Glomerular endothelial cell (primary cell): ENCODE measurements around a stretch of chr10.

GRCh38 chr10:78277691-78278198 lies 244.1 kb downstream of the RPS24 start:
- RAMPAGE, long total RNA, result no peak

DNA sequence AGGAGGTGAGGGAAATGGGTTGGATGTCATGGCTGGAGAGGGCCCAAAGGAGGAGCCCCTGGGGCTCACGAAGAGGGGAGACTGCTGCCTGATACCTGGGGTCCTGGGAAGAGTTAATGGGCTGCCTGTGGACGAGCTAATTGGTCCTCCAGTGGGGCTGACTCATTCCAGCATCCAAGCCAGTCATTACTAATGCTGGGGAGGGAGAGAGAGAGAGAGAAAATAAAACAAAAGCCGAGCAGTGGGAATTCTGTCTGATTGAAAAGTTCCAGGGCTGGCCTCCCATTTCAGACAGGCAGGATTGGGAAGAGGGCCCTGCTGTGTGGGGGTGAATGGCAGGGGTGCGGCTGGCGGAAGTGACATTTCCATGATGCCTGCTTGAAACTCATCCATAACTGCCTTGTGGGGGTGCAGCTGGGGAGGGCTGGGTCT lies 297.8 kb downstream of the RPS24 start:
- RAMPAGE, long total RNA, result no peak

DNA sequence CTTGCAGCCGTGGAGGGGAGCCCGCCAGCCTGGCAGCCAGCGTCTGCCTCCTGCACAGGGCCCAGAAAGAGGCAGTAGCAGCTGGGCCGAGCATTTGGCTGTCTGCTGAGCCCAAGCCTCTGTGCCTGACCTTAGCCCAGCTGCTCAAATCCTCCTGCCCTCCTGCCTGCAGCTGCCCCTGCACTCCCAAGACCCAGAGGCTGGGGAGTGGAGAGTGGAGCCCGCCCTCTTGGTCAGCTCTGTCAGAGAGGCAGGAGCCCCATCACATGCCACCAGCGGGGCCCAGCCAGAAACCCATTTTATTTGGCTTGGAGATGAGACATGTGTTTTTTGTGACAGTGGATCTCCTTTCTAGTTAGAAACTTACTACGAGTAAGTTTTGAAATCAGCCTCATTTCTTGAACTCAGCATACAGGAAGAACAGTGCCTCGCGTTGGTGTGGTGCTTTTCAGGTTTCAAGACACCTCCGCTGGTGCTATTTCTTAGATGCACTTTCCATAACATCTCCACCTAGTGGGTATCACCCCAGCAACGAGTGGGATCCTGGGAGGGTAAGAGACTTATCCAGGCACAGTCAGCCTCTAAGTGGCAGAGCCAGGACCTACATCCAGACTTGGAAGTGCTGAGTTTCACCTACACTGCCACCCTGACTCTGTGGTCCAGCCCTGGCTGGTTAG lies 477.1 kb downstream of the RPS24 start:
- RAMPAGE, long total RNA, result no peak

DNA sequence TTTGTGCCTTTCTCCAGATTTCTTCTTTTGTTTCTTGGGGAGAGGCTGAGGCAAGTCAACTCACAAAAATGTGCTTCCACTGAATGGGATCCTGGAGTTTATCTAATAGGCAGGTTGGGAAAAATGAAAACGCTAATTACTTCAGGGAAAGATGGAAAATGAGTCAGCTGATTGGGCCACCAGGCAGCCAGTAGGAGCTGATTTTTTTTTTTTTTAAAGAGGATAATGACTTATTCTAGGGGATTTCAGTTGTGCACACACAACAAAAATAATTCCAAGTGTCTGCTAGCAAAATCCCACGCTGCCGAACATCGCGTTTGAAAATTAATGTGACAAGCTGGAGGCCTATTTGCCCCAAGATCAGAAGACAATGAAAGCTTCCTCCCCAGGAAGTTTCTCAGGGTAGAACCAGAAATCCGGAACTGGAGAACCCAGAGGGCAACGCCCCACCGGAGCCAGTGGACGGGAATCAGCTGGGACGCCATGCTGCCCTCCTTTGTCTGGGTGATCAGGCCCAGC lies 412.7 kb upstream of the ZMIZ1 start:
- RAMPAGE, long total RNA, result no peak

GRCh38 chr10:78693999-78694290 lies 374.8 kb upstream of the ZMIZ1 start:
- RAMPAGE, long total RNA, result no peak

DNA sequence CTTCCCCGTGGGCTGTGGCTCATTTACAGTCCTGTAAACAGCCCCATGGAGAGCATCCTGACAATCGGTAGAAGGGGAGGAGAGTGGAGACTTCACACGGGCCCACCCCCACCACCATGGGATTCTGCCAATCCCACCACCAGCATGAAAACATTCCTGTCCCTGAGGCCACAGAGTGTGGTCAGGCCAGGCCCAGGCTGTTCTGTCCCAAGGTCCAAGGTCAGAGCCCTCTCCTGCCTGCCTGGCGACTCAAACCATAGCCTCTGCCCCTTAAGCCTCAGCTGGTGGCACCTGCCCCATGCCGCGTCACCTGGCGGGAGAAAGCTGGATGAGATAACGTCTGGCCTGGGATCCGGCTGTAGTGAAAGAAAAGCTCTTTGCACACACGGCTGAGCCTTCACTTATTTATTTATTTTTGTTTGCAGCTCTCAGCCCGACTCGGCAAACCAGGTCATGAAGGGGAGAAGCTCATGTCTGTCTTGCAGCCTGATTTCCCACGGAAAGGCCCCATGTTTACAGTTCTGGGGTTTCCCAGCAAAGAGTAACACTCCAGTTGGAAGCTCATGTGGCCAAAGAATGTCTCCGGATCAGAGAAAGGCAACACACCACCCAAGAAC lies 293.6 kb upstream of the ZMIZ1 start:
- RAMPAGE, long total RNA, result no peak

DNA sequence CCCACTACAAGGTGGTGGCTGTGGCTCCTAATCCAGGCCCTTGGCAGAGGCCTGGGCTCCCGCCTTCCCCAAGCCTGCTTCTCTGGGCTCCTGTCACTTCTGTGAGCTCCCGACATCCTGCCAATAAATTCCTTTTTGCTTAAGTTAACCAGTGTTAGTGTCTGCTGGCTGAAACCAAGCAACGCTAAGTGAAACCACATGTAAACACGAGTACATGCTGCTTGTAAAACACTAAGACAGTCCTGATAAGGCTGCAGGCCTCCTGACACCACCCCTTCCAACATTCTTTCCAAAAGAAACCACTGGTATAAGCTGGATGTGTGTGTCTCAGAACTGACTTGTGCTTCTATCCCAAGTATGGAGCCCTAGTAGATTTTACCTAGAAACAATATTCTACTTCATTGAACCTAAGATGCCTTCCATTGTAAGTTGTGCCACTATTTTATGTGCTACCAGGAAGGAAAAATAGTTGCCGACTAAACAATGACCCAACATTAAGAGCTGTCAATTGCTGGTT lies 263.5 kb upstream of the ZMIZ1 start:
- RAMPAGE, long total RNA, result no peak

DNA sequence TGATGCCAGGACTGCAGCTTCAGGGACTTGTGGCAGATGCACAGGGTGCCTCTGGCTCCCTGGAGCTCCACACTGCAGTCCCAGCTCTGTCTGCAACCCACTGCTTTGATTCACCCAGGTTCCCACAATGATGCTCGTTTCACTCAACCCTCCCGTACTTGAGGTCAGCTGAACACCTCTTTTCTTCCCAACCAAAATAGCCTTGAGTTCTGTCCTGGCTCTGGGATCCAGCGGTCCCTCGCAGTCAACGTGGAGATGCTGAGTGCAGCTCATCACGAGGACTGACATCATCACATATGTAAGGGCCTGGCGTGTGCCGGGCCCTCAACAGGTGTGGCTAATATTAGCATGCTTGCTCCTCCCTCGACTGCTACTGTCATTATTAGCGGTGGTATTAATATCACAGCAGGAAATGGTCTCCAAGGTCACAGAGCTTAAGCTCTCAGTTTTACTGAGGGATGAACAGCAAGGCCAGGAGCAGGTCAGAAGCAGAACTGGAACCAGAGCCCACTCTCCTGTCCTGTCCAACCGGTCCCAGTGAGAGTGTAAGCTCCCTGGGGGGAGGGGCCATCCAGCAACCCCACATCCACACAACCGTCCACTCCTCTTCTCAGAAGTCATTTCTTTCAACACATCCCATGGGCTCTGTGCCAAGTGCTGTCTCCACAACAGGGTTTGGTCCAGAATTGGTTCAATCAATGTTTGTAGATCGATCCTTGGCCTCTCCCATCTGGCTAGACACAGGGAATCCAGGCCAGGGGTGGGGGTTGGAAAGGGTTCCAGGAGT lies 45.5 kb upstream of the ZMIZ1 start:
- RAMPAGE, long total RNA, result no peak

DNA sequence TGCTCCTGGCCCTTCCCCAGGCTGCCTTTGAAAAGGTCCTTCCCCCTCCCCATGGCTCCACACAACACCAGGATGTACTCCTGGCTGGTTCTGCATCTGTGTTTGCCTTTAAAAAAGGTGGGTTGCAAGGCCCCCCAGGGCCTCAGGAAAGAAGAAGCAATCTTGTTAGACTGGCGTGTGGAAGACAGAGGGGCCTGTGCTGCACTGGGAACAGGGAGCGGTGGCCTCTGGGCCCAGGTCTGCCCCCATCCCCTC lies 30.5 kb downstream of the ZMIZ1 start:
- RAMPAGE, long total RNA, result no peak

- RAMPAGE, long total RNA, result no peak
Measured at GRCh38 chr10:79148169-79149273, 79.8 kb downstream of the ZMIZ1 start.

- RAMPAGE, long total RNA, result no peak
Measured at GRCh38 chr10:79149274-79149539, 80.4 kb downstream of the ZMIZ1 start.

- RAMPAGE, long total RNA, result no peak
Measured at GRCh38 chr10:79173155-79174036, 104.6 kb downstream of the ZMIZ1 start.

DNA sequence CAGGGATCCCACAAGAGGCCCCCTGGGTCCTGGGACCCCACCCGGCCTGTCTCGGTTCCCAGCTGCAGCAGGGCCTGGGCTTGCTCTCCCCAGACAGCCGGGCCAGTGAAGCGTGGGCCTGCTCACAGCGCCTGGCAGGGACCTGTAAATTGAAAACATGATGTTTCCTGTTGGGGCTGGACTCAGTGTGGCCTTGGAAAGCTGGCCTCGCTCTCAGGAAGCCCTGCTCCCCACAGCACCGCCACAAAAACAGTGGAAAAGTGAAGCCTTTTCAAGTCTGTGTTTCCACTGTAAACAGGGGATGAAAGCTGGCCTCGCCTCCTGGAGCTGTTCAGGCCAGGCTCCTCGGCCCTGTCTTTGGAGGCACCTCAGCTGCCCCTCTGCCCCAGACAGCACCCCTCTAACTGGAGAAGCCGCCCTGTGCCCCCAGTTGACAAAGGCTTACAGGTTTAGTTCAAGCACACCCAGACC lies 108.3 kb downstream of the ZMIZ1 start:
- RAMPAGE, long total RNA, result no peak

DNA sequence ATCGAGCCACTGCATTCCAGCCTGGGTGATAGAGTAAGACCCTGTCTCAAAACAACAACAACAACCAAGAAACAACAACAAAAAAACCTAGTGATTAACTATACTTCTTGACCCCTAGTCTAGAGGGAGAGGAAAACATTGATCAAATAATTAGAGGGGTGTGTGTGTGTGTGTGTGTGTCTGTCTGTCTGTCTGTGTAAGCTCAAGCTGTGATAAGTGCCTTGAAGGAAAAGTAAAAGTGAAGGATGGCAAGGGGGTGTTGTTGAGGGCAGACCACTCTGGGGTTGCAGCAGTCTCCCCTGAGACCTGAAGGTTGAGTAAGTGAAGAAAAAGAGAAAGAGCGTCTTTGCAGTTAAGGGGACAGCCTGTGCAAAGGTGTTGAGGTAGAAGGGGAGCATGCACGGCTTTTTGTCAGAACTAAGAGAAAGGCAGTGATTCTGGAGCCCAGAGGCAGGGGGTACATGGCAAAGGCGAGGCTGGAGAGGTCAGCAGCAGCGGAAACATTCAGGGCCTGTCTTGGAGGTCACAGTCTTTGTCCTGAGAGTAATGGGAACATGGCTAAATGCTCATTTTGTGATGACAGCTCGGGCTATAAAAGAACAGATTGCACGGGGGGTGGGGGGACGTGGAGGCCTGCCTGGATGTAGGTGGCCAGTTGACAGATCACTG lies 128.7 kb upstream of the PPIF start:
- RAMPAGE, long total RNA, result no peak

DNA sequence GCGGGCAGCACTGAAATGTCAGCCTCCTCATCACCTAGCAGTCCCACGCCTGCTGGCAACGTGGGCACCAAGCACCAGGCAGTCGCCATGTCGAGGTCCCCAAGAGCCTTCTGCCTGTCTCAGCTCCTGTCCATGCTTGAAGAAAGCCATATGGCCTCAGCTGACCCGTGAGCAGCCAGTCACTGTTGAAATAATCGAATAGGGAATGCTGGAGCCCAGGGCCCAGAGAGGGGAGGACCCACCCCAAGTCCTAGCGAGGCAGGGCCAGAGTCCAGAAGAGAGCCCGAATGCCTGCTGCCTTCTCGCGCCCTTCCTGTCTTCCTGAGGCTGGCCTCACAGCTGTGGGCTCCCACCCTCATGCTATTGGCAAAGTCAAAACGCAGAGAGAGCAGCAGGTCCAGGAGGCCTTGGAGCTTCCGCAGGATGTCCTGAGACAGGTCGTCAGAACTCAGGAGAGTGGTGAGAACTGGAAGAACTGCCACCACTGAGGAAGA lies 125.6 kb upstream of the PPIF start:
- RAMPAGE, long total RNA, result no peak

GRCh38 chr10:79228891-79229434 lies 118.3 kb upstream of the PPIF start:
- RAMPAGE, long total RNA, result no peak

DNA sequence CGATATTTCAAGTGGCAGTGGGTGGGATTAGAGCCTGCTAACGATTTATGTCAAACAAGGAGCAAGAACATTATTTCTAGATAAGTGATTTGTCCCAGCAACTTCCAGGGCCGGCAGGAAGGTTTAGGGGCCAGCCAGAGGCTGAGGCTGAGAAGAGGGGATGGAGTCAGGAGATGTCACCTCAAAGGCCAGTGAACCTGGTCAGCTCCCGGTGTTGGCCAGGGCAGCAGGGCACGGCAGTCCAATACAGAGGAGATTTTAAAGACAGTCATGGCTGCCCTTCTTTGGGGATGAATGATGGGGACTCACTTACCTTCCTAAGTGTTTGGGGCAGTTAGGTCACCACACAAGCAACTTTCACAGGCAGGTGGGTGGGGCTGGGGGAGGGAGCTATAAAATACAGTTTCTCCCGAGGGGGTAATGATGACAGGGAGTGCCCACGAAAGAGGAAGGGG lies 105.6 kb upstream of the PPIF start:
- RAMPAGE, long total RNA, result no peak

GRCh38 chr10:79250092-79250680 lies 97.1 kb upstream of the PPIF start:
- RAMPAGE, long total RNA, result no peak

- RAMPAGE, long total RNA, result no peak
Measured at GRCh38 chr10:79301504-79302159, 45.6 kb upstream of the PPIF start.

DNA sequence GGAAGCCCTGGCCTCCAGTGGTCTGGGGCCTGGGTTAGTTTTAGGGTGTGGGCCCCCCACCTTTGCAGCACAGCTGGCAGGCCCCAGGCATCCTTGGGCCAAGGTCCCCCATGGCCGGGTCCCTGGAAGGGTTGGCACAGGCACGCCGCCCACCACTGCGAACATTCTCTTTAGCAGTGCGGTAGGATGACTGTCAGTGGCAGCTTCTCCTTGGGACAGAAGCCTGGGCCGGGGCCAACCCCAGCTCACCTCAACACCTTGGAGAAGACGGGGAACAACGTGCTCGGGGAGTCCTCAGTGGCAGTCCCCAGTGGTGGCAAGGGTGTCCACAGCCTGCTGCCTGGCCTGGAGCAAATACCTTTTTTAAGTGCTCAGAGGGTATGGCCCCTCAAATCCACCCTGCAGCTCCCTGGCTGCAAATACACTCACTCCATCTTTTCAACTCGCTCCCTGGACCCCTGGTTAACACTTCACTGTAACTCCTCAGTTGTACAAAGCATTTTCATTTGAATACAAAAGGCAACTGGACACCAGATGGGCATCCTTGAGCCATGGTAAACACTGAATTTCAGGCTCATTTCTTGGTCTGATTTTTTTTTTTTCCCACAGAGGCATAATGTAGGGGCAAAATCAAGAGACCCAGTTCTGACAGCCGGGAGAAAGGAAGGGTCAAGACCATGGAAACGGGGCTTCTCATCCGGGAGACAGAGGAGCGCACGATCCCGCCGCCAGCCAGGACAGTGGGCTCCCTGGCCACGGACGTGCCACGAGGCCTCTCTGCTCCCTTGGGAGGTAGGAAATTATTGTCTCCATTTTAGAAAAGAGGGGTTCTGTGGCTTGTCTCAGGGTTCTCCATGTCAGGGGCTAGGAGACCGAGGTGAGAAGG lies 37.2 kb downstream of the PPIF start:
- RAMPAGE, long total RNA, result no peak